Measurements from ENCODE around the gene TTLL7.

- PRO-cap = no peak
Observed at GRCh38 chr1:71193084-71193505, 112.3 kb upstream of the ZRANB2 start.

- PRO-cap = no peak
Observed at GRCh38 chr1:71404396-71405132, 323.7 kb upstream of the ZRANB2 start.

GRCh38 chr1:71513897-71514601 is 433.2 kb upstream of the ZRANB2 start:
- PRO-cap = no peak

GRCh38 chr1:72284362-72285582 is 2.4 kb upstream of the NEGR1 start:
- PRO-cap = unidirectional peak, minus-strand start at chr1:72284450; unidirectional peak, minus-strand start at chr1:72284786

DNA sequence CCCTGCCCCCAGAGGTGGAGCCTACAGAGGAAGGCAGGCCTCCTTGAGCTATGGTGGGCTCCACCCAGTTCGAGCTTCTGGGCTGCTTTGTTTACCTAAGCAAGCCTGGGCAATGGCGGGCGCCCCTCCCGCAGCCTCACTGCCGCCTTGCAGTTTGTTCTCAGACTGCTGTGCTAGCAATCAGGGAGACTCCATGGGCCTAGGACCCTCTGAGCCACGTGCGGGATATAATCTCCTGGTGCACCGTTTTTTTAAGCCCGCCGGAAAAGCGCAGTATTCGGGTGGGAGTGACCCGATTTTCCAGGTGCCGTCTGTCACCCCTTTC is 21.9 kb upstream of the LHX8 start:
- PRO-cap = no peak

DNA sequence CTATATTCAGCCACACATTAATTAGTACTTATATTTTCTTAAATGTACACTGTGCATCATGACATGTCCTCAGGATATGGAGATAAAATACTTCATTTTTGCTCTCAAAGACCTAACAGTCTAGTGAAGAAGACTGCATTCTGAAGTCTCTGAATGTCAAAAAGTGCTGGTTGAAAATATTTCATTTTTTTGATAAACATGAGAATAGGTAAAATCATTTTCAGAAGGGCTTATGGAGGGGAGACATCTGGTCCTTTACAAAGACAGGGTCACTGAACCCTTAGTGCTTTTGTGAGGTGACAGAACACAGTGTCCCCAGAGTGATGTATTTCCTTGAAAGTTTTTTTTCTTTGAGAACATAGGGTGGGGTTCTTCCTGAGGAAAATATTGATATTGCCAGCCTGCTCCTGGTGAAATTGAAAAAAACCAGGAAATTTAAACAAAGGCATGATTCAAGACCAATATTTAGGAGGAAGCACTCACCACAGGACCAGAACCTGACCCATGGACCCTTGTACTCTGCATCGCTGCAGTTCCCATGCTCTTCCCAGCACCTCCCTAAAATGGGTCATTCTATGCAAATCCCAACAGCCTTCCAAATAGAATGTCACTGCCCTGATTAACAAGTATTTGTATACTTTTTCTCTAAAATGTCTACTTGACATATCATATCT is 63.6 kb downstream of the ST6GALNAC3 start:
- PRO-cap = no peak

GRCh38 chr1:76268896-76269679 is 194.5 kb downstream of the ST6GALNAC3 start:
- PRO-cap = no peak

GRCh38 chr1:77282289-77283229 is 740 bp downstream of the AK5 start:
- PRO-cap = no peak

- PRO-cap = no peak
Observed at GRCh38 chr1:77531749-77532340, 150.6 kb downstream of the ZZZ3 start.

GRCh38 chr1:78082223-78082818 is 36.6 kb downstream of the GIPC2 start:
- PRO-cap = no peak

DNA sequence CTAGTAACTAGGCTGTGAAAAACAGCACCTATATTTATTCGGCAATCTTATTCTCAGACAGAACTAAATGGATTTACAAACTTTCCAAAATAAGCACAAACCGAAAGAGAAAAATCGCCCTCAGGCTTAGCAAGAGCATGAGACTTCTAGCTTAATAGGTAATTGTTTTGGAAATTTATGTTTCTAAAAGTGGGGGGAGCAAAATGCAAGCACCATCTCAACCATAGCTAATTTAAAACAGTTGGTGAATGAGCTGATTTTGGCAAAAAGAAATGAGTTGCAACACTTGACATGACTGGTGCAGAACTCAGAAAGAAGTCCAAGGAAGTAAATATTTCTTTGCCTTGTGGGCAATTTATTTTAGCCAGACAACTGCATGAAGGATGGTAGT is 71.5 kb upstream of the PTGFR start:
- PRO-cap = no peak

- PRO-cap = no peak
Observed at GRCh38 chr1:78643797-78644186, 5.8 kb upstream of the IFI44 start.

DNA sequence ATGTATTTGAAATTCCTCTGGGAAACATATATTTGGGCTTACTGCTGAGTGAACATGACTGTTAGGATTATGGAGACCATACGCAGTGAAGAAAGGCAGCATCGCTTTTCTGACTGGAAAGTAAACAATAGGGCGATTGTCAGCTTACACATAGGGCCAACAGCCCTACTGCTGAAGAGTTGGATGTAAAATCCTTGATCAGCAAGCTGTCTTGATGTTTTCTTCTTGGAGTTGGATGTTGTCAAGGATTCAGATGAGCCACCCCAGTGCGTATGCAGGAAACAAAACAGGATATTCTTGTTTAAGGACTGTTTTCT is 368.6 kb upstream of the ADGRL2 start:
- PRO-cap = no peak

- PRO-cap = no peak
Observed at GRCh38 chr1:81432947-81433224, 367.8 kb upstream of the ADGRL2 start.

DNA sequence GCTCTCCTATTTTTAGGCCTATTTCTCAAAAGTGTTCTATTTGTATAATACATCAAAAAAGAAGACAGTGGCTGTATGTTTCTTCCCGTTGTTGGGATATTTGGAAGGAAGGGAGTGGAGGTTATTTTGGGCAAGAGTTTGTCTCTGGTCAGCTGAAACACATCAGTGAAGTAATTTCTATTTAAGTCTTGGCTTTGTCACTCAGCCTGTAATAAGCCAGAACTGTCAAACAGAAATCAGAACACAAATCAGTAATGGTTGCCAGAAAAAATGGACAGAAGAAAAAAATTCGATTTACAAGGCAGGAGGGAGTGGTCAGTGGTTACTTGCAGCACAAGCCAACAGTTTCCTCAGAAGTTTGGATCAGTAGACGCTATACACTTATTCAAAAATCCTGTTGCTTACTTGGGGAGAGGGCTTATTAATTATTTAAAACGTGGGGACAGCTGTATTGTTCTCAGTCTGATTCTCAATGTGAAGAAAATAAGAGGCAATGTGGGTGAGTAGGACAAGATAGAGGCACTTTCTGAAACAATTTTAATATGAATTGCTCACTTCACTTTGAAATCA is 307.2 kb upstream of the ADGRL2 start:
- PRO-cap = no peak

GRCh38 chr1:81800252-81800786 is 415 bp upstream of the ADGRL2 start:
- PRO-cap = bidirectional peak, plus-strand start at chr1:81800378, minus-strand start at chr1:81800434

- PRO-cap = bidirectional peak, plus-strand start at chr1:81803470, minus-strand start at chr1:81803360
Observed at GRCh38 chr1:81803421-81803780, 2.7 kb downstream of the ADGRL2 start.

DNA sequence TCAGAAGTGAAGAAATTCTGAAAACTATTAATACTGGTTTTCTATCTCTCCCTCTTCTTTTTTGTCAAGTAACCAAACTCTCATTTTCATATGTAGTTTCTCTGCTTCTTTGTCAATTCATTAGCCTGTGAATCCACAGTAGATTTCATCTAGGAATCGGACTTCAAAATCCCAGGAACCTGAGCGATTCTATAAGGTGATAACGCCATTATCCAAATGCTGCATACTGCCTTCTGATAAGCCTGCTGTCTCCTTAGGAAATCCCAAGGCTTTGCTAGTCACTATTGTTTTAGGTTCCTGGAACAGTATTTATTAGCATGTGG is 324.9 kb downstream of the ADGRL2 start:
- PRO-cap = no peak

- PRO-cap = bidirectional peak, plus-strand start at chr1:83999451, minus-strand start at chr1:83999104
Observed at GRCh38 chr1:83998356-83999314, at the start of gene TTLL7. Gene TTLL7 (minus strand): TSS chr1:83999132.

DNA sequence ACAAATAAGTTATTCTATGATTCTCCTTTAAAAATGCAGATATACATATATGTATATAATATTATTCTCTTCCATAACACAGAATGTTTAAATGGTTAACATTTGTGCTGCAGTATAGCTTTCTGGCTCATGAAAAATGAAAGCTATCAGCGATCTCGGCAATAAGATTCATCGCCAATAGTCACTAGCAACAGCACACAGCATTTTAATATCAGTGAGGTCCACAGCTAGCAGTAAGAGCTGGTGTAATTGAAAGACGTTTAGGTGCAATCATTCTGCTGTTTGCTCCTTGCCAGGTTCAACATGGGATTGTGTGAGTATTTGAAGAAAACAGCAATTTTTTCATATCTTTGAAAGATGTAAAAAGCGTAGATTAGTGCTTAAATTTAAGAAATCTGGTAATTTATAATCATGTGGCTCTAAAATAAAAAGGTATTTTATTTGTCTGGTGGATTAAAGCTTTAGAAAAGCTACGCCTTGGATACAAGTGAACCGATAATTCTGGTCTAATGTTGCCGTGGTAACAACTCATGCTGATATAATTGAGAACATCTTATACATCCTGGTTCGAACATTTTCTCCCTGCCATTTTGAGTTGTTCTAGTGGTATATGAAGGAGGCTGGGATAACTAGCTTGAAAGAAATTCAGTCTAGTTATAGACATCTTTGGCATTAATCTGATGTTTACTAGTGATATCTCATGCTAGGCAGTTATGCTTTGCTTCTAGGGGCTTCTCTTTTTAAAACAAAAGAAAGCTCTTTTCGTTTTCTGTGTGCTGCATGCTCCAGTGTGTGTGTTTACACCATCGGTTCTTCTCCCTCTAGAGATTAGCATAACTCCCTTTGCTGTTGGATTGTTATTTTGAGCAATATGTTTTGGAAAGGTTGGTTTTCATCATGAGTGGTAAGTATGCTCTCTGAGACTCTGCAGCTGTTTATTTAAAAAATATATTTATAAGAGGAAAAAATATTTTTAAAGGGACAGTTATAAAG is 20.3 kb downstream of the PRKACB start:
- PRO-cap = no peak

Measured in colic lymph node (tissue), 1 donor.